H7 (cell line): ENCODE results near the genes CREB3L1, PTPMT1 and C1QTNF4.

DNA sequence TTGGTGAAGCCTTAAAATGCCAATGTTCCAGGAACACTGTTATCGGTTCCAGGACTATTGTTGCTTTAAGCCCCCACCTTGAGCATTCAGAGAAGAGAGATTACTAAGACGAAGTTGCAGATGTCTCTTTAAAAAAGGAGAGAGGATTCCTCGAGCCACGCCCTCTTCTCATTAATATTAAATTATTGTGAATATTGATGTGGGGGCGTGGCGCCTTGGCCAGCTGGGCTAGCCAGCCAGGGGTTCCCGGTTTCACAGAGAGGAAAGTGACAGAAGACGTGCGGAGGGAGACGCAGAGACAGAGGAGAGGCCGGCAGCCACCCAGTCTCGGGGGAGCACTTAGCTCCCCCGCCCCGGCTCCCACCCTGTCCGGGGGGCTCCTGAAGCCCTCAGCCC, at the start of gene CREB3L1:
Gene CREB3L1, plus strand, starts transcription at position 257 of the 396 bp plus-strand sequence.
- RAMPAGE, long total RNA: no peak

DNA sequence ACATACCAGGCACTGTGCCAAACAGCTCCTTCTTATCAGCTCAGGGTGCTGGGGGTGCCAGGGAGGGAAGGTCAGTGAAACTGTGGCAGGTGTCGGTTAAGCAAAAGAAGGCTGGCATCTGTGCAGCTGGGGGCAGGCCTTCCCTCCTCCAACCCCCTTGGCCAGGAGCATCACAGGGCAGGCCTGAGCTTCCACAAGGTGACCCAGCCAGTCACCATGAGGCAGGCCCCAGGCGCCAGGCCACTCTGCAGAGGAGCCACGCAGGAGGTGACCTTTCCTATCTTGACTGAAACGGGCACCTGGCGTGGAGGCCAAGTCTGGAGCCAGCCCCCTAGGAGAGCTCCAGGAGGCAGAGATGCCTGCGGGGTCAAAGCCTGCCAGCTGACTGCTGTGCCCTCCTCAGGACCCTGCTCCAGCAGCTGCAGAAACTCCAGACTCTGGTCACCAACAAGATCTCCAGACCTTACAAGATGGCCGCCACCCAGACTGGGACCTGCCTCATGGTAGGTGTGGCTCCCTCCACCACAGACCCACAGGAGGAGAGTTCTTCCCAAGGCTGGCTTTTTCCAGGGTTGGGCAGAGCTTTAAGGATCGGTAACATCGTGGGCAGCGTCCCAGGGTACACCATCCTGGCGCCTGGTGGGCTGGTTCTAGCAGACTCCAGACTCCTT, 31.2 kb upstream of the DGKZ start:
- RAMPAGE, long total RNA: no peak

DNA sequence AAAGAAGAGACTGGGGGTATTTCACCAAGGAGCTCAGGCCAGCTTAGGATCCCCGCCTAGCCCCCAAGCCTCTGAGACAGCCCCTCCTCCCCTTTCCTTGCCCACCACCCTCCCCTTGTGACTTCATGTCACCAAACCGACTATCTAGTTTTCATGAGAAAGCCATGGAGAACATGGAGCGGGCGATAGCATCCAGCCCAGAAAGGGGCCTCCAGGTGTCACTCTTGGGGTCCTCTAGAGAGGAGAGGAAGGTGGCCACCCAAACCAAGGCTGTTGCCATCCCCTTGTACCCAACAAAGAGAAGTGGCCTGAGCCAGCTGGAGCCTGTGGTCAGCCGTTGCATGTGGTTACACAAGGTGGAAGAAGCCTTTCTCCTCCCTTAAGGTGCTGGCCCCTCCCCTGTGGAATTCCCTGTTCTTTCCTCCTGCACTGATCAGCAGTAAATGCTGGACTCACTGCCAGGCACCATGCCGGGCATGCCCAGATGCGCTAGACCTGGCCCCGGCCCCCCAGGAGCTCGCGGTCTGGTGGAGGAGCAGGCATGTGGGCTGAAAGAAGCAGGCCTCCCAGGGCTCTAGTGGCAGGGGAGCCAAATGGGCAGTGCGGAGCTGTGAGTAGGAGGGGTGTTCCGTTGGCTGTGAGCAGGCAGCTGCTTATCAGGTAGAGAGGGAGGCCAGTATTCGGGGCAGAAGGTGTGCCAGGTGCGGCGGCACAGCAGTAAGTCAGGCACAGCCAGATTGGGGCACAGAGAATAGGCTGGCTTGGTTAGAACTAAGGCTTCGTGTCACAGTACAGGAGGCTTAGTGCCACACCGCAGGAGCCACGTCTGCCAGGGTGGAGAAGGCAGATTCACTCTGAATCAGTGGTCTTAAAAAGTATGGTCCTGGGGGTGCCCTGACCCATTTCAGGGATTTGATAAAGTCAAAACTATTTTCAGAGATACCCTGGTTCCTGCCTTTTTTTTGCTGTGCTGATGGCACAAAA, 10.2 kb downstream of the DGKZ start:
- RAMPAGE, long total RNA: no peak

DNA sequence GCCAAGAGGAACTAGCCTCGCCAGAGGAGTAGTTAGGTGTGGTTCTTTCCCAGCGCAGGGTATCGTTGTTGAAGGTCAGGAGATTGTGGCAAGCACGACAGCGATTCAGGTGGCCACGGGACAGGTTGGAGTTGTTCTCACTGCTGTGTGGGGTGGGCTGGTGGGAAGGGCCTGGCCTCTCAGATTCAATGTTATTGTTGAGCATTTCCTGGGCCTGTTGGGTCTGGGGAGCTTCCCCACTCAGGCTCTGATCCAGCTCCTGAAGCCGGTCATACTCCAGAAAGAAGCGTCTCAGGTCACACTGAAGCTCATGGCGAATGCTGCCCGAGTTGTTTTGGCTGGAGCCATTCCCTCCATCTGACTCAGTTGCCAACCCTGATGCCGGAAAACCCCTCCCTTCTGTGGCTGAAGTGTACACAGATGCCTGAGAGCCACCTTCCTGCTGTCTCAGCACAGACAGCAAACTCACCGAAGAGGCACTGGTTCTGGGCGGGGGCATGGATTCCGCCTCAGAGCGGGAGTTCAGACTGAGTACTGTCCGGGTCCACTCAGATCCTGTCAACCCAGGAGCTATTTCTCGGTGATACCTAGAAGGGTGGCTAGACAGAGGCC, 51.5 kb downstream of the AMBRA1 start:
- RAMPAGE, long total RNA: no peak

GRCh38 chr11:46676327-46677187, 23.9 kb downstream of the ARHGAP1 start:
- RAMPAGE, long total RNA: no peak

- RAMPAGE, long total RNA: no peak
Measured at GRCh38 chr11:46677188-46677783, 23.1 kb downstream of the ARHGAP1 start.

DNA sequence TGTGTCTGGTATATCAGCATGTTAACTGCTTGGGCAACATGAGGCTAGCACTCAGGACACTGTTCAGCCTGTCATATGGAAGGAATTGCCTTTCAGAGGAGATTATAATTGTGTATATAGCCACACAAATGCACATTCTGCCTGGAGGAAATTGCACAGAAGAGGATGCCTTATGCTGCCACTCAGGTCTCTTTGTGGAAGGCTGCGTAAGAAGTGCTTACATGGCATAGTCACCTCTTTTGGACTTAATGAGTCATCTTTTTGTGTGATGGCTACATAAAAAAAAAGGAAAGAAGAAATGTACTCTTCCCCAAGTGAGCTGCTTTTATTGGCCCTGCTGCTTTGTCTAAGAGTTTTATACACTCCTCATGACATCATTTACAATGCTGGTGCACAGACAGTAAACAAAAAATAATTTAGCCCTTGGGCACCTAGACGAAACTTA, 11.8 kb downstream of the CSTPP1 start:
- RAMPAGE, long total RNA: no peak

GRCh38 chr11:47057294-47057921, 119.3 kb downstream of the ARFGAP2 start:
- RAMPAGE, long total RNA: no peak

DNA sequence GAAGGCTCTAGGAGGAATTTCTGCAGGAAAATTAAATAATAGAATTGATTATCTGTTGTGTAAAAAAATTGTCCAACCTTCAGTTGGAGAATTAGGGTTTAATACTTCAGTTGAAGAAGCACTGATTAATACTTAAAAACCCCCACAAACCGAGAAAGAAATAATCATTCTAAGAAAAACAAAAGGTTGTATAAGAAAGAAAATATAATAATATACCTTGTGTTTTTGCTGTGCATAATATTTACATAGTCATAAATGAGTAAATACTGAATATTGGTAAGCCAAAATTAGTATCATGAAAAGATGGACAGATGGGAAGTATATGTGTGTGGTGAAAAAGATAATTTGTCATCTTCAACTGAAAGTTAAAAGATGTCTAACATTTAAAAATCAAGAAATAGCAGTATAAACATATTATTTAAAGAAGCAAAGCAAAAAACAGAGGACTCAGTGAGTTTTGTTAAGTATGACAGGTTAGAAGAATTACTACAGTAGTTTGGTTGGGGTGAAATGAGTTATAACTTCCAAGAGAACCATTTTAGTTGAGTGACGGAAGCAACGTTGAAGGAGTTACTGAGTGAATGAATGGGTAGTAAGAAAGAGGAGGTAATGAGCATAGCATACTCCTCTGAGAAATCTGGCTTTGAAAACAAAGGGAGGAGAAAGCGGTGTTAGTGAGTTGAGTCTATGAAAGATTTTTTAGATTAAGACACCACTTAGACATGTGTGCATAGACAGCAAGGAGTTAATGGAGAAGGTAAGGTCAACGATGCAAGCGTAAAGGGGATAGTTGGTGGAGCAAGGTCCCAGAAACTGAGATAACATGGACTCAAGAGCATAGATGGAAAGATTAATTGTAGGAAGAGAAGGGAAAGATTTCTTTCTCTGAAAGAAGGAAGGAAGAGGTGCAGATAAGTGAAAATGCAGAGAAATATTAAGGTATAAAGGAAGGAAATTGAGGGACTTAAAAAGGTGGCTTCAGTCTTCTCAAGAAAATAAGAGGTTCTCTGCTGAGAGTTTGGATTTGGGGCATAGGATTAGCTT, 98.6 kb downstream of the ARFGAP2 start:
- RAMPAGE, long total RNA: no peak

DNA sequence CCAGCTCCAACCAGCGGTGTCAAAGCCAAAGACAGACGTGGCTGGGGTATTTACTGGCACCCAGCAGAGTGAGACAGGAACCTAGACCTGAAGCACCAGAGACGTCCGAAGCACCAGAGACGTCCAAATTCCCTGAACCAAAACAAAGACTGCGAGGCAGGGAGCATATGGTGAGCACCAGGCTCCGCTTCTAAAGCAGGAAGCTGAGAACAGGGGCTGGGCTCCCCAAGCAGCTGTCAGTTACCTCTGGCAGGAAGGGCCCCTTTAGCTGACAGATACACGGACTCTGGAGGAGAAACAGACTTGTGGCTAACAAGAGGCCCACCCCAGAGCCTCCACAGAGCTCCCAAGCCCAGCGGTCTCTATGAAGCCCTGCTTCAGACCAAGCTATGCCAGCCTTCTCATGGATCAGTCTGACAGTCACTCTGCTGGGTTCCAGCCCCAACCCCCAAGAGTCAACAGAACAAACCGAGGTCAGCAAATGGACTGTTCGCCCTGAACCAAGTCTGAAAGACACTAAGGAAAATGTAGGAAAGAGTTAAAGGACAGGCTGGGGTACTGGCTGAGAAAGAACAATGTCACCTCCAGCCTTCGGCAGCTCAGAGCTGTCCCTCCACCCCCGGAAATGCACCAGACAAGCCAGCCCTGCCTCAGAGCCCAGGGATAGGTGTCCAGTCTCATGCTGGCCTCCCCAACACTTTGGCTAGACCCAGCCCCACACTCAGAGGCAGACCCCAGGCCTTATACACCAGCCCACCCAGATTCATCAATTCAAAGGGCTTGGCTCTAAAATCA, 4.0 kb downstream of the ARFGAP2 start:
- RAMPAGE, long total RNA: no peak

DNA sequence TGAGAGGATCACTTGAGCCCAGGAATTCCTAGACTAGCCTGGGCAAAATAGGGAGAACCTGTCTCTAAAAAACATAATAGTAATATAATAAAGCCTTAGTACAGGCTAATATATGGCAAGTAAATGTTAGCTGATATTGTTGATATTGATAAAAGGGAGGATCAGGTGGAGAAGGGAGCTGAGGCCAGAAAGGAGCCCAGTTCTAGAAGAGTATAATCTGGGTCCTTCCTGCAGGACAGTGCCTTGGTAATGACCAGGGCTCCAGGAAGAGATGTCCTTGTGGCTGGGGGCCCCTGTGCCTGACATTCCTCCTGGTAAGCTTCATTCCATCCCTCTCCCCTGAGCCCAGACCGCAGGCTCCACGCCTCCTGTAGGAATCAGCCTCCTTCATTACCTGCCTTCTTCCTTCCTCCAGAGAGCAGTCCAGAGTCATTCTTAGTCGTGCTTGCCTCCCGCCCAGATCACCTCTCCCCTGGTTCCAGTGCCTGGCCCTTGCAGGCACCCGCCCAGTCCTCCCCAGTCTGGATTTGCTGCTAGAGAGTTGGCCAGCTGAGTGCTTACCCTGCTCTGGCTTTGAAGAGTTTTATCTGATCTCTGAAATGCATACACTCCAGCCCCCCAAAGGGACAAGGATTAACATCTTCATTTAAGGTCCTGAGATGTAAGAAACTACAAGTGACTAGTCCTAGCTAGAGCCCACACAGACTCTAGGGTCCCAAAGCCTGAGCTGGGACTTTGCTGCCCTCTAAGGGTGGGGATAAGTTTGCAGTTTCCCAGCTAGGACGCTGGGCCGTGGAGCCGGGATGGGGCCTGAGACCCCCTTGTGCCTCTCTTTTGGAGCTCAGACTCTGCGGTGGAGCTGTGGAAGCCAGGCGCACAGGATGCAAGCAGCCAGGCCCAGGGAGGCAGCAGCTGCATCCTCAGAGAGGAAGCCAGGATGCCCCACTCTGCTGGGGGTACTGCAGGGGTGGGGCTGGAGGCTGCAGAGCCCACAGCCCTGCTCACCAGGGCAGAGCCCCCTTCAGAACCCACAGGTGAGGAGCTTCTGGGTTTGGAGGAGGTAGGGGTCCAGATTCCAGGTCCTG, 1.5 kb downstream of the NR1H3 start:
- RAMPAGE, long total RNA: no peak

DNA sequence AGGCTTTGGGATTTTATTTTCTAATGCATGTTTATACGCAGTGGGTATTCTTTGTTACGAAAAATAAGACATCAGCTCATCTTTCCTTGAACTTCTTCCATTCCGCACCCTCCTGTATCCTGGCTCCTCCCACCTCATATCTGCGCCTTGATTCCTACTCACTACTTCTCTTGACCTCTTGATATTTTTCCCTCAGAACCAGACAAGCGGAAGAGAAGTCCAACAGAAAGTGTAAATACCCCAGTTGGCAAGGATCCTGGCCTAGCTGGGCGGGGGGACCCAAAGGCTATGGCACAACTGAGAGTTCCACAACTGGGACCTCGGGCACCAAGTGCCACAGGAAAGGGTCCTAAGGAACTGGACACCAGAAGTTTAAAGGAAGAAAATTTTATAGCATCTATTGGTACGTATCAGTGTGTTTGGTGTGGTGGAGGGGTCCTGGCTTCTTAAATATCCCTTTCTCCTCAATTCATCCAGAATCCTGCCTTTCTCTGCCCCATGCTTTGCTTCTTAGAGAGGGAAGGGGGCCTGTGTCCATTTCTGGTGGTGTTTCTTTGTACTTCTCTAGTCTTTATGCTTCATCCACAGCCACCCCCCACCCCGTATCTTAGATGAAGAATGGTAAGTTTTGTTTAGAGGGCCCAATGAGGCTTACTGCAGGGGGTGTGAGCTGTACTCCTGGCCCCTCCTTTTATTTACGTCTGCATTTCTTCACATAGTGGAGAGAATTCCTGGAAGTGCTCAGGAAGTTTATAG, 32.8 kb downstream of the NR1H3 start:
- RAMPAGE, long total RNA: no peak

DNA sequence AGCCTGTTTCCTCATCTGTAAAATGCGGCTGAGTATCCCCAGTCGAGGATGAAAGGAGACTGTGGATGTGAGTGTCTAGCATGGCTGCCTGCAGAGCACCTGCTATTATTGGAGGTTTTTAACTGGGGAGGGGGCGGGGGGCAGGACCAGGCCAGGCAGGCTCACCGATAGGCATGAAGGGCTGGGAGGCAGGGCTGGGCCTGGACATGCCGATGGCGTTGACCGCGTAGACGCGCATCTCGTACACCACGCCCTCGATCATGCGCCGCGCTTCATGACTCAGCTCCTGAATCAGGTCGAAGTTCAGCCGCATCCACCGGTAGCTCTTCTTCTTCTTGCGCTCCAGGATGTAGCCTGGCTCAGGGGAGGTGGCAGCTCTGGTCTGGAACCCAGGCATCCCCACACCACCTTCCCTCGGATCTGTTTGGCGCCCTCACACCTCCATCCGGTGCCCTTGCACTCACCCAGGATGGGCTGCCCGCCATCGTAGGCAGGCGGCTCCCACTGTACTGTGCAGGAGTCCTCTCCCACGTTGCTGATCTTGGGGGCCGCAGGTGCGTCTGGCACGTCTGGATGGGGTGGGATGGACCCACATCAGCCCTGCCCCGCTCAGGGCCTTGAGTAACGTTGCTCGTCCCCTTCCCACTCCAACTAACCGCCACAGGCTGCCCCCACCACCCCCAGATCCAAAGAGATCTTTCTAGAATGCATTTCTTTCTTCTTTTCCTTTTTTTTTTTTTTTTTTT, 15.1 kb downstream of the MYBPC3 start:
- RAMPAGE, long total RNA: no peak

DNA sequence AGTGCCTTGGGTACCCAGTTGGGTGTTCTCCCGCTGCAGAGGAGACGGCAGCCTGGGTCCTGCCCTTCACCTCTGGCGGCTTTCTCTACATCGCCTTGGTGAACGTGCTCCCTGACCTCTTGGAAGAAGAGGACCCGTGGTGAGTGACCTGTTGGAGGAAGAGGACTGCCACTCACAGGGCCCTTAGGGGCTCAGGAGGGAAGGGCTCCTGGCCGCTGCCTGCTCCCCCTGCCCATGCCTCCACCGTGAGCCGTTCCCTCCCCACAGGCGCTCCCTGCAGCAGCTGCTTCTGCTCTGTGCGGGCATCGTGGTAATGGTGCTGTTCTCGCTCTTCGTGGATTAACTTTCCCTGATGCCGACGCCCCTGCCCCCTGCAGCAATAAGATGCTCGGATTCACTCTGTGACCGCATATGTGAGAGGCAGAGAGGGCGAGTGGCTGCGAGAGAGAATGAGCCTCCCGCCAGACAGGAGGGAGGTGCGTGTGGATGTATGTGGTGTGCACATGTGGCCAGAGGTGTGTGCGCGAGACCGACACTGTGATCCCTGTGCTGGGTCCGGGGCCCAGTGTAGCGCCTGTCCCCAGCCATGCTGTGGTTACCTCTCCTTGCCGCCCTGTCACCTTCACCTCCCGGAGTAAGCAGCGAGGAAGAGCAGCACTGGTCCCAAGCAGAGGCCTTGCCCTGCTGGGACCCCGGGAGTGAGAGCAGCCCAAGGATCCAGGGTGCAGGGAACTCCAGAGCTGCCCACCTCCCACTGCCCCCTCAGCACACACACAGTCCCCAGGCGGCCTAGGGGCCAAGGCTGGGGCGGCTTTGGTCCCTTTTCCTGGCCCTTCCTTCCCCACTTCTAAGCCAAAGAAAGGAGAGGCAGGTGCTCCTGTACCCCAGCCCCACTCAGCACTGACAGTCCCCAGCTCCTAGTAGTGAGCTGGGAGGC, 6.9 kb downstream of the SLC39A13 start:
- RAMPAGE, long total RNA: no peak

DNA sequence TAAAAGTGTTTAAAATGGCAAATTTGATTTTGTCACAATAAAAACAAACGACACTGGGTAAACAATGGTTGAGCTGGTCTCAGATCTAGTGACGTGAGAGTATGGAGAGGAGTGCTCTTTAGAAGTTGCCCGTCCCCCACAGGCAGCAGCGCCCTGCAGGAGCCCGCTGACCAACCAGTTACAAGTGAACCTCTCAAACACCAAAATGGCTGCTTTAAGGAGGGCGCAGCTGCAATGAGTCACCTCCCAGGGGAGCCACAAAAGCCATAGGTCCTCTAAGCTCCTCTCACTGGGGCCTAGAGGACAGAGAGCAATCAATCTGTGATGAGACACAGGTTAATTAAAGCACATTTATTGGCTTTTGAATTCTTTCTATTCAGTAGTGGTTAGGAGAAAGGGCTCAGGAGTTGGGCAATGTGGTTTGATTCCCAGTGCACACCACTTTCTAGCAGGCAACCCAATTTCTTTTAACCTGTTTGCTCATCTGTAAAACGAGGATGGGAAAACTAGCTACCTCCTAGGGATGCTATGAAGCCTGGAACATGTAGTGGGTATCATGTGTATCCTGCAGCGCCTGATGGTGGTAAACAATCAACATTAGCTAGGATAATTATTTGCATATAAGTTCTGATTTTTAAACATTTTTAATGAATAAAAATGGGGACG, 15.6 kb upstream of the RAPSN start:
- RAMPAGE, long total RNA: no peak

DNA sequence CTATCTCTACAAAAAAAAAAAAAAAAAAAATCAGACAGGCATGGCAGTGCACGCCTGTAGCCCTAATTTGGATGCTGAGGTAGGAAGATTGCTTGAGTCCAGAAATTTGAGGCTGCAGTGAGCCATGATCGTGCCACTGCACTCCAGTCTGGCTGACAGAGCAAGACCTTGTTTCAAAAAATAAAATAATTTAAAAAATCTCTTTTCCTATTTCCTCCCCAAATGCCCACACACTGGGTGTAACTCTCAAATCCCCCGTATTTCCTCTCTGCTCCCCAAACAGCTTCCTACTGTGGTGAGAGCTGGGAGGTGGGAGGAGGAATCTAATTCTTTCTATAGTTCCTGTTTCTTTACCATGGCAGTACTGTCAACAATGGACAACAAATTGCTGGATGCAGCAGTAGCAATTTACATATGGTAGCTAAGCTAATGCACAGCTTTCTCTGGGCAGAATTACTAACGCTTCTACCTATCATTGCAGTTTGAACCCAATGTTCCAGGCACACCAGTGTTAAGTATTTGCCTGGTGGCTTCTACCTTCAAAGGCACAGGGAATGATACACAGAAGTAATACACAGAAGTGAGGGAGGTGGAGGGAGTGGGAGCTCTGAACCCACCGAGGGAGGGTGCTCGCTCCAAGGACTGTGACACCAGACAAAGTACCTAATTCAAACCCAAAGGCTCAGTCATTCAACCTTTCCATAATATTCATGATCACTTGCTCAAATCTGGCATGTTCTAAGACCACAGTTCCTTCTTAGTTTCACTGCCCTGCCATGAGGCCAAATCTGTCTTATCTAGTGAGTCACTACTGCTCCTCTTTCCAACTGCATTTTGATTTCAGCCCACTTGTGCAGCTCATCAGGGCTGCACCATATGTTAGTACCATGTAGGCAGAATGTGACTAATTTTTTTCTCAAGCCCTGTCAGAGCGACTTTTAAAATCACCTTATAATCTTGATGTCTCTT, 38.0 kb downstream of the CELF1 start:
- RAMPAGE, long total RNA: no peak

- RAMPAGE, long total RNA: start-site peak on the plus strand at chr11:47565596-47565615, 347 reads
Measured at GRCh38 chr11:47565177-47566403, at the start of gene PTPMT1. TSS of gene PTPMT1 (plus strand) at chr11:47565599.

- RAMPAGE, long total RNA: no peak
Measured at GRCh38 chr11:47593900-47594805, at the start of gene C1QTNF4. TSS of gene C1QTNF4 (minus strand) at chr11:47594411.

DNA sequence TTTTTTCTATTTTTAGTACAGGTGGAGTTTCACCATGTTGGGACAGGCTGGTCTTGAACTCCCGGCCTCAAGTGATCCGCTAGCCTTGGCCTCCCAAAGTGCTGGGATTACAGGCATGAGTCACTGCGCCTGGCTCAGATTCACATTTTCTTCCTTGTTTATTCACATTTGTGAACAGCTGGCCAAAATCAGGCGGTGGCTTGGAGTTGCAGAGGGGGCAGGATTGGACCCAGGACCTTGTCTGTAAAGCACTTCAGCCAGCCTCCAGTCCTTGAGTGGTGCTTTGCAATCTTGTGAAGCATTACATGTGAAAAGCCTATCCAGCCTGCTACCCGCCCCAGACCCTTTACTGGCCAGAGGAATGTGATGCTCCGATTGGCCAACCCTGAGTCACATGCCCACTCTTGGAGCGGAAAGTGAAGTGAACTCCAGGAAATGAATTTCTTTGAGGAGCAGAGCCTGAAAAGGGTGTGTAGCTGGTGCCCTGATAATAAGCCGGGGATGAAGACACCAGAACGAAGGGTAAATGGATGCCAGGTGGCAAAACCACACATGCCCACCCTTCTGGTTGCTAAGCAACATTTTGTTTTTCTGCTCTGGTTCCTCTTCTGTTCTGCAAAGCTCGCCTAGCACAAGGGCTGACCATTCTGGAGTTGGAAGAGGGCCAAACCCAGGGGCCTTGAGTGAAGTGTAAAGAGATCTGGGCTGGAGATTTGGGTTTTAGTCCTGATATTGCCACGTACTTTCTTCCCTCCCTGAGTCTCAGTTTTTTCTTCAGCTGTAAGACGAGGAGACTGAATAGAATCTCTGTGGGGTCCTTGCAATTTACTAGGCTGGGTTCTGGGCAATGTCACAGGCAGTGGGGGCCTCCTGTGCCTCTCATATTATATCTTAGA, 62.4 kb upstream of the PTPRJ start:
- RAMPAGE, long total RNA: no peak

DNA sequence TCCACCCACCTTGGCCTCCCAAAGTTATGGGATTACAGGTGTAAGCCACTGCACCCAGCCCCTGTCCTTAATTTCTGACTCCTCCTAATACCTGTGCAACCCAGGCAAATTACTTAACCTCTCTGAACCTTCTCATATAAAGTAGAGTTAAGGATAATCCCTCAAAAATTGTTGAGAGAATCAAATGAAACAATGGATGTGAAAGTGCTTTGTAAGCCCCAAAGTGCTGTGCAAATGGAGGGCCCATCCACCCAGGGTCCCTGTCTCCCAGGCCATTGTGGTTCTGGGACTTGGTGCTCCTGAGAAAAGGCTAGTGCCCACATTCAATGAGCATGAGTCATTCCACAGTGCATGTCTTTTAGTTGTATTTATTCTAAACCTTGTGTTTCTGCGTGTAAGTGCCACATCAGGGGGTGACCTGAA, 61.4 kb upstream of the PTPRJ start:
- RAMPAGE, long total RNA: no peak